Osteocyte (in vitro differentiated cells): ENCODE measurements around a stretch of chr19.

DNA sequence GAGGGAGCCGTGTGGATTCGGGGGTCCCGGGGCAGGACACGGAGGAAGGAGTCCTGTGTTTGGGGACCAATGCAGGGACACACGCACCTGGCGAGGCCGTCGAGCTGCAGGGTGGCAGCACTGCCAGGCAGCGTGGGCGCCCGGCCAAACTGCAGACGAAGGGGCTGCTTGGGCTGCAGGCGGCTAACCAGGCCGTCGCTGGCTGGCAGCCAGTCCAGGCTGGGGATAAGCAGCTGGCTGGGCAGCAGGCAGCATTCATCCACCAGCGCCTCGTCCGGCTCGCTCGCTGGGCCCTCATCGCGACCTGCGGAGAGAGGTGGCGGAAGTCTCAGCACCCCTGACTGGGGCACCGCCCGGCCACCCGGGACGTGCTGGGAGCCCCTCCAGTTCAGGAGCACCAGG lies 11.5 kb downstream of the CFD start:
- PRO-cap: no peak

DNA sequence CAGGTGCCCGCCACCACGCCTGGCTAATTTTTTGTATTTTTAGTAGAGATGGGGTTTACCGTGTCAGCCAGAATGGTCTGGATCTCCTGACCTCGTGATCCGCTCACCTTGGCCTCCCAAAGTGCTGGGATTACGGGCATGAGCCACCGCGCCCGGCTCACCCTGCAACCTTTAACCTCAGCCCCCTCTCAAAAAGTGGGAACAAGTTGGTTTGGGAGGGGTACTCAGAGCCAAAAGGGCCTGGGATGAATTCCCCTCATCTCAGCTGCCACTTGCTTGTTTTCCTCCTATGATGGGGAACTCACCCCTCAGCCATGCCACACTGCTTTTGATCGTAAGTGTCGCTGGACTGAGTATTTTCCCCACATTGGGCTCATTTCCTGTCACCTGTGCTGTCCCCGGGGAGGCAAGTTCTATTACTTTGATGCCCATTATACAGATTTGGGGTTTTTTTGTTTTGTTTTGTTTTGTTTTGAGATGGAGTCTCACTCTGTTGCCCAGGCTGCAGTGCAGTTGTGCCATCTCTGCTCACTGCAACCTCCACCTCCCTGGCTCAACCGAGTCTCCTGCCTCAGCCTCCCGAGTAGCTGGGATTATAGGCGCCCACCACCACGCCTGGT lies 6.5 kb downstream of the R3HDM4 start:
- PRO-cap: no peak

- PRO-cap: no peak
These were observed 15.1 kb downstream of the ARID3A start for GRCh38 chr19:940508-941798.

- PRO-cap: no peak
These were observed 24.9 kb upstream of the WDR18 start for GRCh38 chr19:958821-959980.

DNA sequence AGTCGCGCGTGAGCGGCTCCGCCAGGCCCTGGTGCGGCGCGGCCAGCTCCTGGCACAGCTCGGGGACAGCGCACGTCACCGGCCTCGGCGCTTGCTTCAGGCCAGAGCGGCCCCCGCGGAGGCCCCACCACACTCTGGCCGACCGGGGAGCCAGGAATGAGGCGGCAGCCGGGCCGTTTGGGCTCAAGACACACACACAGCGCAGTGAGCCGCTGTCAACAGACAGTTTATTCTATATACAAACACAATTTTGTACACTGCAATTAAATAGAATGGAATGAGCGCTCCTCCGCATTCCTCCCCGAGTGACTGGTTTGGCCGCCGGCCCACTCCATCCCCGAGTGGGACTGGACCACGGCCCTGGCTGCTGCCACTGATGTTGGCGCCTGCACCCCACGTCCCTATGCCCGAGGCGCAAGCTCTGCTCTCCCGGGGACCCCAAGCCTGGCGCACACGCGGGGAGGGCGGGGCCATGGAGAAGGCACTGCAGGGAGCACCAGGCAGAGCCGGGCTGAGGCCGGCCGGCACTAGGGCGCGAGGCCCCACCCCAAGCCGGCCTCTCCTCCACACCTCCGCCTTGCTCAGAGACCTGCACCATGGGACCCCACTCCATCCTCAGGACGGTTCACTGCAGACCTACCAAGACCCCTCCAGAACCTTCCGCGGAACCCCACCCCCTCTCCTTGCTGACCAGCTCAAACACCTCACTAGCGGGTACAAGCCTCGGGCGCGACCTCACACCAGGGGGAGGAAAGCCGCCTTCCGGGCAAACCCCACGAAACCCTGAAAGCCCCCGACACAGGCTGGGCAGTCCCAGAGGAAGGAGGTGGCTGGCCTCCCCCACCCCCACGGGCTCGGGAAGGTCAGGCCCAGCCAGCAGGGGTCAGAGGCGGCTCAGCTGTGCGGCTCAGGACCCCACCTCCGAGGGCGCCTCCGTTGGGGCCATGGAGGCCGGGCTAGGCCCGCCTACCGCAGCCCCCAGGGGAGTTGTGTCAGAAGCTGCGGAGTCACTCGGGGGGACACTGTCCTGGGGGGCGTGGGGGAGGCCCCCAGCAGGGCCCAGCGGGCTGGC lies 9.6 kb downstream of the GRIN3B start:
- PRO-cap: no peak

- PRO-cap: no peak
These were observed 4.4 kb downstream of the TMEM259 start for GRCh38 chr19:1016389-1017038.

GRCh38 chr19:1044954-1045402 lies 5.1 kb downstream of the ABCA7 start:
- PRO-cap: no peak

DNA sequence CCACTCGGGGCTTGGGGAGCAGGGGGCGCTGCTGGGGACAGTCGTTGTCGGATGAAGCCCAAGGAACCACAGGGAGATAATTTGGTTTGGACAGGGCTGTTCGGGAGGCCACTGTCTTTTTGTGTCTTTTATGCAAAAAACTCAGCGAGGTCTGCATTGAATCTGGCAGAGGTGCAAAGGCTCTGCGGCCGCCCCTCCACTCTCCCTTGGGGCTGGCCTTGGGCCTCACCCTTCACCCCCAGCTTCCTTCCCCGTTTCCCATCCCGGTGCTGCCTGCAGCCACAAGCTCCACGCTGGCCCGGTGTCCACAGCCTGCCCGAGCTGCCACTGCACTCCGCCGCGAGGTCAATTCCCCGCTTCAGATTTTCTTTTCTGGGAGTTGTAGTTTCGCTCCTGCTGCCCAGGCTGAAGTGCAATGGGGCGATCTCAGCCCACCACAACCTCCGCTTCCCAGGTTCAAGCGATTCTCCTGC lies 11.8 kb downstream of the POLR2E start:
- PRO-cap: no peak

DNA sequence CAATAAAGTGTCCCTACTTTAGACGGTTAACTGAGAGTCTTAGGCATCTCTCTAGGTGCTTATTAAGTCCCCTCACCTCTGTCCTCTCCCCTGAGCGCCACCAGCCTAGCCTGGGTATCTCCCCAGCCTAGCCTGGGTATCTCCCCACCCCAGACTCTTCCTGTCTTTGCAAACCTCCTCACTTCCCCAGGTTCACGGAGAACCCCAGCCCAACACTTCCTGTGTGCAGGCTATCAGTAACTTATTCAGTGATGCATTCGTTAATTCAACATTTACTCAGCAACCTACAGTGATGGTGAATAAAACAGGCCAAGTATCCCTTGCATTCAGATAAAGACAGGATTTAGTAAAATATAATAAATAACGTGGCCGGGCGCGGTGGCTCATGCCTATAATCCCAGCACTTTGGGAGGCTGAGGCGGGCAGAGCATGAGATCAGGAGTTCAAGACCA lies 678 bp upstream of the POLR2E start:
- PRO-cap: no peak

GRCh38 chr19:1102333-1102772 lies 1.4 kb upstream of the GPX4 start:
- PRO-cap: no peak

- PRO-cap: no peak
These were observed 1.4 kb downstream of the GPX4 start for GRCh38 chr19:1105313-1105529.

DNA sequence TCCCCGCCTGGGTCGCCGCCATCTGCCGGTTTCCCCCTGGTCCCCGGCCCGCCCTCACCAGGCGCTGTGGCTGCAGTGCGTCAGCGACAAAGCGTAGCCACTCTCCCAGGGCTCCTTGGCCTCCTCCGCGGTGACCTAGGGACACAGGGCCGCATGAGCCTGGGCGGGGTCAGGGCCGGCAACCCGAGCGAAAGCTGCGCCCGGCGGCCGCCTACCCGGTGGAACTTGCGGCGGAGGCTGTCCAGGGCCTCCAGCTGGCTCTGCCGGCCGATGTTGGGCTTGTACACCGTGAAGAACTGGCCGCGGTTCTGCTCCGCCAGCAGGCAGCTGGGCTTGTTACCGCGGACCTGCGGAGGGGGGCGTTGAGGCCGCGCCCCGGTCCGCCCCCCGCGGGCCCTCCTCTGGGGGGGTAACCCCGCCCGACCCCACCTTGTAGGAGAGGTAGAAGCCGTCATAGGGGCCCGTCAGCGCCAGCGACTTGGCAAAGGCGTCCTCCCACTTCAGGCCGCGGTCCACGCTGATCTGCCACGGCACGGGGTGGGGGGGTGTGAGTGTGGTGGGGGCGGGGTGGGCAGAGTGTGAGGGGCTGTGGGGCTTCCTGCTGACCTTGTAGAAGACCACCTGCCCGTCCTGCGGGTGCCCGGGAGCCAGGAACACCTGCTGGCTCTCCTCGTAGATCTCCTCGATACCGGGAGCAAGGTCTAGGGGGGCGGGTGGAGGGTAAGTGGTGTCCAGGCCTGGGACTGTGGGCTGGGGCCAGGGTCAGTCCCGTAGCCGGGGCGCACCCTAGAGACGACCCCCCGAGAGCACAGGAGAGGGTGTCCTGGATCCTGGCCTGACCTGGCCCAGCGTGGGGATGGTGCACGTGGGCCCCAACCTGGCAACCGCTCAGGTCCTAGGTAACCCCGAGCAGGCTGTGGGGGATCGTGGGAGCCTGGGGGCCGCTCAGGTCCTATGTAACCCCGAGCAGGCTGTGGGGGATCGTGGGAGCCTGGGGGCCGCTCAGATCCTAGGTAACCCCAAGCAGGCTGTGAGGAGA lies 5.6 kb downstream of the GPX4 start:
- PRO-cap: no peak

DNA sequence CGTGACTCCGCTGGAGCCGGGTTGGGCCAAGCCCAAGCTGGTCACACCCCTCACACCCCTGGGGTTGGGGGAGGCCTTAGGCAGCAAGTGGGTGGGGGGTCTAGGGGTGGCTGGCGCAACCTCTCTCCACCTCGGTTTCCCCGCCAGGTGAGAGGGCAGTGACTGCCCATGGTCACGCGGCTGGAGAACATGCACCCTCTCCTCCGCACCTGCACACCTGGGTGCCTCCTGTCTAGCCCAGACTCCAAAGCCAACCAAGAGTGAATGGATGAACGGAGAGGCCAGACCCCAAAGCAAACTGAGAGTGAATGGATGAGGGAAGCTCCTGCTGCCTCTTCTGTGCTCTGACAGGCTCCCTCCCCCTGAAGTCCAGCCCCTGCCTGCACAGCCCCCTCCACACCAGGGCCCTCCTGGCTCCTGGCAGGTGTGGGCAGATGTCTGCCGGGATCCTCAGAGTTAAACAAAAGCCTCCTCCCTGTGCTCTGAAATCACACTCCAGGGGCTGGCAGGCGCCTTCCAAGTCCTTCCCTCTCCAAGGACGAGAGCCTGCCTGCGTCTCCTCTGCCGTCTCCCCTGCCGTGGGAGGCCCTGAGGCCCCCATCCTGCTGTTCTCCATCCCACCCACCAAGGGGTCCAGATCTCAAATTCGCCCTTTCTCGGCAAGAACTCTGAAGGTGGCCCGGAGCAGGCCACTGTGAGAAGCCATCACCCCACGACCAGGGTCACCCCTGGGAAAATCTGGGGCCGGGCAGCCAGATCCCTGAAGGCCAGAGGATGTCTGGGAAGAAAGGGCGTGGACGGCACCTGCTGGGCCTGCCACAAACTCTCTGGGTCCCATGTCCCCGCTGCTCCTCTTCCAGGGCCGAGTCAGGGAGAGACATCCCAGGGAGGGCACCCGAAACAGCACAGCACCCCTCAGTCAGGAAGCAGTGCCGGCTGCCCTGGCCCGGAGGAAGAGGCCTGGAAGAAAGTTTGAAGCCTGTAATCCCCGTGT lies 2.1 kb downstream of the SBNO2 start:
- PRO-cap: no peak

- PRO-cap: no peak
These were observed 15.9 kb downstream of the STK11 start for GRCh38 chr19:1221437-1222010.

DNA sequence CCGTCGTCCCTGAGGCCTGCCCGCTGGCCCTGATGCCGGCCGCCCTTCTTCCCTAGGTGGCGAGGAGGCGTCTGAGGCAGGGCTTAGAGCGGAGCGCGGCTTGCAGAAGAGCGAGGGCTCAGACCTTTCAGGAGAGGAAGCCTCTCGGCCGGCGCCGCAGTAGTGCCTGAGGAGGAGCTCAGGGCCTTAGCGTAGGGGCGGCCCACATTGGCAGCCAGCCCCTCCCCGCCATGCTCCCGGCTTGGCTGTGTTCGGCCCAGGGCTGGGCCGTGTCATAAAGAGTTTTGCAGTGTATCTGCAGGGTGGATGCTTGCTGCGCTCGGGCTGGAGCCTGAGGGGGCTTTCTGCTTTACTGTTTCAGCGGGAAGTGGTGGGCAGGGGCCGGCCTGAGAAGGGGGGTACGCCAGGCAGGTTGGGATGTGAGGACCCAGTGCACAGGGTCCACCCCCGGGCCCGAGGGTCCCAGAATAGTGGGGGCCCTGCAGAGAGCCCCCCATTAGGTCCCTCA lies 14.2 kb downstream of the CBARP start:
- PRO-cap: no peak

DNA sequence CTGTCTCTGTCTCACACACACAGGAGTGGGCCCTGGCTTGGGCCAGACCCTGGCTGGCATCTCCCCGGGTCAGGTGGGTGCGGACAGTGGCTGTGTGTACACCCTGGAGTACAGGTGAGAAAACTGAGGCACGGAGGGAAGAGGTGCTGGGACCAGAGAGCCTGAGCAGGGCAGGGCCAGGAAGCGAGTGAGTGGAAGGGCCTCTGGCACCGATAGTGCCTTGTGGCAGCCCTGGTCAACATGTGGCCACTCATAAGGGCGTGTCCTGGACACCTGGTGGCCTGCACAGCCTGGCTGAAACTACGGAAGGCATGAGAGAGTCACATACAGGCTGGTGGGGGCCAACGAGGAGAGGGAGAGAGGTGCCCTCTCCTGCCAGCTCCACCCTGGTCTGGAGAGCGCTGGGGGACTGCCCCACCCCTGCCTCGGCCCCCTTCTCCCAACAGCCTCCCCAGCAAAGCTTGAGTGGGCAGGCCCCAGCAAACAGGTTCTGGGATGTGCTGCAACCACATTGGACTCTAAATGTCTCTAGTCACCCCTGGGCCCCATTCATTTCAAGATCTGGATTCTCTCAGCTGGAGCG lies 6.0 kb downstream of the CBARP start:
- PRO-cap: no peak

GRCh38 chr19:1235958-1236586 lies 1.7 kb downstream of the CBARP start:
- PRO-cap: no peak

DNA sequence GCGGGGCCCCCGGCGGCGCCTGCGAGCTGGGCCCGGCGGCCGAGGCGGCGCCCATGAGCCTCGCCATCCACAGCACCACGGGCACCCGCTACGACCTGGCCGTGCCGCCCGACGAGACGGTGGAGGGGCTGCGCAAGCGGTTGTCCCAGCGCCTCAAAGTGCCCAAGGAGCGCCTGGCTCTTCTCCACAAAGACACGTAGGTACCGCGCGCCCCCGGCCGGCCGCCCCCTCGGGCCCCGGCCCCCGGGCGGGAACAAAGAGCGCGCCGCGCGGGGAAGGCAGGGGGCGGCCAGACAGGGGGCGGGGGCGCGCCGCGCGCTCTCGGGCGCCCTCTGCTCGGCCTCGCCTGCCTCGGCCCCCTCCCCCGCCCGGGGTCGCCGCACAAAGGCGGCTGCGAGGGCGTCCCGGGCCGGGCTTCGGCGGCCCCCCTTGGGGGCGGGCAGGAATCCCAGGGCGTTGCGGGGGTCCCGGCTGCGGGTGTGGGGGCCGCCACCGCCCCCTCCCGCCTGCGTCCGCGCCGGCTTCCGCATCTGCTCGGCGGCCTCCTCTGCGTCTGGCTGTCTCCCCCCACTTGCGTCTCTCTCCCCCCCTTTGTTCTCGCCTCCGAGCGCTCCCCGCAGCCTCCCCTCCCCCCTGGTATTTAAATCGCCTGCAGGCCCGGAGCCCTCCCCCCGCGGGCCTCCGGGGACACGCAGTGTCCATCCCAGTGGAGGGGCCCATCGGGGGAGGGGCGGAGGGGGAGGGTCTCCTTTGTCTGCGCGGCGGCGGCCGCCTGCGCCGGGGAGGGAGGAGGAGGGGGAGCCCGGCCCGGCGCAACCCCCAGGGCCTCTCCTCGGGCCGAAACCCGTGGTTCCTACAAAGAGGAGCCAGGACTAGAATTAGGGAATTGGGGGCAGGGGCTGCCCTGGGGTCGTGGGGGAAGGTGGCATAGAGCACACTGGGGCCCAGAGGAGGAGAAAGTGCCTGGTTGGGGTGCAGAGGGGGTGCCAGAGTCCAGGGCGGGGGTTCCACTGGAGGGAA lies 2.3 kb downstream of the MIDN start:
- PRO-cap: unidirectional peak, minus-strand start at position 555 of the sequence

- PRO-cap: no peak
These were observed 3.3 kb downstream of the MIDN start for GRCh38 chr19:1251696-1252014.

DNA sequence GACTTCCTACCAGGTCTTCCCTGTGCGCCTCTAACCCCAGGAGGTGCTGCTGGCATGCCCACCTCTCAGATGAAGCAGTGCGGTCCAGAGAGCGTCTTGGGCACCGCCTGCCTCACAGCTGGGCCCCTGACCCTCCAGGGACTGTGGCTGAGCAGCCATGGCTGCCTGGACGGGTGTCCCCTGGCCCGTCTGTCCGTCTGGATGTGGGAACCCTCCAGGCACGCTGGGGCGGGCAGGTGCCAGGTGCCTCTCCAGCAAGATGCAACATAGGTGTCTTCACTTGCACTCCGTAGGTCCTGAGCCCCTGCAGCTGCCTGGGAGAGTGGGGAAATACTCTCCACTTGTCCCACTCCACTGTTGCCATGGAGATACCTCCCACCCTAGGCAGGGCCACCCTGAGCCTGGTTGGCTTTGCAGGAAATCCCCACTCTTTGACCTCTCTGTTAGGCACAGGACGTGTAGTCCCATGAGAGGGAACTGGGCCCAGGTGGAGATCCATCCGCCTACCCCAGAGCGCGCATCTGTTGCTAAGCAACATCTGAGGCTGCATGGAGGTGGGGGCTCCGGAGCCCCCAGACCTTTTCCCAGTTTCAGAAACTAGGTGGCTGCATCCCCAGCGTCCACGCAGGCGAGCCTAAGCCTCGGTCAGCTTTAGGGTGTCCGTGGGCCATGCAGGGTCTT lies 4.5 kb upstream of the CIRBP start:
- PRO-cap: no peak